Bile duct (tissue), 1 donor: ENCODE measurements around the genes SRCIN1, PCGF2 and FBXO47.

DNA sequence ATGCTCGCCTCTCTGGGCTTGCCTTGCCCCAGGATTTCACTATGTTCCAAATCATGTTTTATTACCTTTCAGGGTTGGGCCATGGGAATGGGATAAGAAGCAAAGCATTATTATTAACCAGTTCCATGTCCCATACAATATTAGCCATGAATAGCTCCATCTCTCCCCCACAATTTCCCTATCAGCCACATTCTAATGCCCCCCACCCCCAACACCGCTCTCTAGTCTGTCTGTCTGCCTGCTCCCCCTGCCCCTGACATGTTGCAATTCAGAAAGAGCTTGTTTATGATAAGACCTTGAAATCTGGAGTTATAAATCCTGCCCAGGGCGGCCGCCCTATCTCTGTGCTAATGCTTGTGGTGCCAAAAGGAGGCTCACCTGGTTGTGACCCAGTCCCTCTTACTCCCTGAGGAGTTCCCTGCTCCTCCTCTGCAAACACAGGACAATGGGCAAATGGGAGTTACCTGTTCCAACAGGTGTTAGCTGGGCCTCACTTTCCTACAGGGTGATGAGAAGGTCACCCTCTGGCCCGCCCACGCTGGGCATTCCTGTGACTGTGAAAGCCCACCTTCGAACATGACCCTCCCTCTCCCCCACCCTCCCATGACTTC, 28.0 kb upstream of the DDX52 start:
- PRO-cap, result no peak

- PRO-cap, result bidirectional peak, plus-strand start at chr17:37743080, minus-strand start at chr17:37742907
These were observed 2.0 kb downstream of the HNF1B start for GRCh38 chr17:37742698-37743393.

DNA sequence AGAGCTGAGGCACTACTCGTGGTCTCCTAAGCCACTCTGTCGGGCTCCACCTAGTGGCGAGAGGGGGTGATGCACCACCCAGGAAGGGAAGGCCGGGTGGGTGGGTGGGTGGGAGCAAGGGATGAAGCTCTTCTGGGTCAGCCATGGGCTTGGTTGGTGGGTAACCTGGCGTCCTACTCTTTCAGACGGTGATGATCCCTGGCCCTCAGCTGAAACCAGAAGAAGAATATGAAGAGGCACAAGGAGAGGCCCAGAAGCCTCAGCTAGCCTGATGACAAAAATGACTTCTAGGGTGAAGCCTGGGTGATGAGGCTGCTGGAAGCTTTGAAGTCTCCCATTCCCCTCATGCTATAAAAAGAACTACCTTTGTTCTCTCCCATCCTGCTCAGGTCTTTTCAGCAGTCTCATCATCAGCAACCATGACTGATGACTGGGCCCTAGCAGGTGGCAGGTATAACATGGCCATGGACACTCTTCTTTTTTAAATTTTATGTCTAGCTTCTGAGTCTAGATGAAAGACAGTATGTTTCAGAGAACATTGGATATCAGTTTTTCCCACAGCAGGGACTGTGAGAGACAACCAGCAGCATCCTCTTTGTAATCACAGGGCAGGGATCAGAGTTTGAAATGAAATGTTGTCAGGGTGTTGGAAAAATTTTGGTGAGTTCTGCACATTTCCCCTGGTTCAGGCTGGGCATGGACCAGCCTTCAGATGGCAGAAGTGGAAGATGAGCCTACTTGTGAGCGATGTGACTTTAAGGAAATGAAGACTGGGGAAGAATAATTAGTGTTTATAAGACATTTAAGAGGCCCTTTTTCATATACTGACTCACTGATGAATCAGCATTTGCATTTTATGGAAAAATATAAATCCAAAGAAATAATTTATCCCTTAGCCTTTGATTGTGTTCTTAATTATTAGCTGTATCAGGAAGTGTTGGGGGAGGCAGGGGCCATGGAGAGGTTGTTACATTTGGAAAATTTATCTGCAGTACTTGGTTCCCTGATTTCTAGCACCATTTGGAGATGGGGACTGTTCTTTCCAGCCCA, 21.1 kb downstream of the GPR179 start:
- PRO-cap, result no peak

DNA sequence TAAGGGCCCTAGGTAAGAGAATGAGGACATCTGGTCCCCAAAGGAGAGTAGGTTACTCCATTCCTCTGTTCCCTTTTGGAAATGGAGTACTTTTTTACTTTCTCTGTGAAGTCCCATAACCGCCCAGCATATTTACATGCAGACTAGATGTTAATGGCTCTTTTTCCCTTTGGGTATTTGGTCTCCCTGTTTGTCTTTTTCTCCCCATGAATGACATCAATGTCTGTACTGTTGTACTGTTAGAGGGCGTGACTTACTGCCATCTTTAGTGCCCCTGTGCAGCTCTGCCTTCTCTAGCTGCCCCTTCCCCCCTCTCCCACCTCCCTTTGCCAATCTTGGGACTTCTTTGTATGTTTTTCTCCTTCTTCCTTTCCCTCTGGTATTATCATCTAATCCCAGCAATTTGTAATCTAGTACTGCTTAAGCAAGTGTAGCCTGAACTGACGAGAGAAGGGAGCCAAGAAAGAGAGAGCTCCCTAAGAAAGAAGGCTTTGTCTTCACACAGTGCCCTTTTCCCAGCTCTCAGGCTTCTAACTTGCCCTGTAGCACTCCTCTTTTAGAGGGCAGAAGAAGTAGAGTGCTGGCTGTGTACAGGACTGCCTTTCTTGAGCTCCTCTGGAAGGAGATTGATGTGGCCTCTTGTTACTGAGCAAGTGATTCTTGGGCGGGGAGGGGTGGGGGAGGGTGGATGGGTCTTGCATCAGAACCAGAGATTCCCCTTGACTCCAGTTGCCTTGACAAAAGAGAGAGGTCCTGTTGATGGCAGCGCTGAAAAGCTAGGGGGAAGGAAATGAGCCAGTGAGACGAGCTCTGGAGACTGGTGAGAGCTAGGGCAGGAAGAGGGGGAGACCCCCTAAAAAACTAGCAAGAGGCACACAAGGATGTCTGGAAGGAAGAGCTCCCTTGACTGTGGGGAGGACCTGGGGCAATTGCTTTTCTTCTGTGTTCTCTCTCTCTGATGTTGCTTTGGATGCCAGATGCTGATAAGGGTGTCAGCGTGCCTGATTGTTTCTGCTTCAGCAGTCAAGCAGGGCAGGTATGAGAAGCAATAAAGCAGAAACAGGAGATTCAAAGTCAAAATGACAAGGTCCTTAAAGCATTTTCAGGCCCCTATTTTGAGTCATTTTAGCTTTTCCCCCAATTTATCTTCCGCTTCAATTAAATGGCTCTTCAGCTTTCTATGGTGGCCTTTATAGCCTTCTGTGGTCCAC, 18.6 kb downstream of the GPR179 start:
- PRO-cap, result no peak

DNA sequence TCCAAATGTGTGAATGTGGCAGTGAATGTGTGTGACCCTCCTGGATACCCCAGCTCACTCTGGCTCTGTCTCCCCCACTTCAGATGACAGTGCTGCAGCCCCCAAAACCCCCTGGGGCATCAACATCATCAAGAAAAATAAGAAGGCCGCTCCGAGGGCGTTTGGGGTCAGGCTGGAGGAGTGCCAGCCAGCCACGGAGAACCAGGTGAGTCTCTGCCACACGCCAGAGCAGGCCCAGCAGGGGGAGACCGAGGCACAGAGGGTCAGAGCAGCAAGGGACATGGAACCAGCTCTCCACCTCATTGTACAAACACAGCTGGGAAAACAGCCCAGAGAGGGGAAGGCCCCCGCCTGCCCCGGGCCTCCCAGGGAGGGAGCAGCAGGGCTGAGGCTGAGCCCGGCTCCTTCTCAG, 53.7 kb downstream of the ARHGAP23 start:
- PRO-cap, result no peak

- PRO-cap, result no peak
These were observed 81.0 kb downstream of the ARHGAP23 start for GRCh38 chr17:38509284-38509687.

- PRO-cap, result no peak
These were observed 14.4 kb downstream of the SRCIN1 start for GRCh38 chr17:38591344-38591811.

- PRO-cap, result bidirectional peak, plus-strand start at chr17:38606006, minus-strand start at chr17:38605960
These were observed at the start of gene SRCIN1 for GRCh38 chr17:38605349-38606366. SRCIN1 (minus strand) TSS chr17:38605952.

- PRO-cap, result no peak
These were observed 756 bp upstream of the MLLT6 start for GRCh38 chr17:38704270-38704764.

DNA sequence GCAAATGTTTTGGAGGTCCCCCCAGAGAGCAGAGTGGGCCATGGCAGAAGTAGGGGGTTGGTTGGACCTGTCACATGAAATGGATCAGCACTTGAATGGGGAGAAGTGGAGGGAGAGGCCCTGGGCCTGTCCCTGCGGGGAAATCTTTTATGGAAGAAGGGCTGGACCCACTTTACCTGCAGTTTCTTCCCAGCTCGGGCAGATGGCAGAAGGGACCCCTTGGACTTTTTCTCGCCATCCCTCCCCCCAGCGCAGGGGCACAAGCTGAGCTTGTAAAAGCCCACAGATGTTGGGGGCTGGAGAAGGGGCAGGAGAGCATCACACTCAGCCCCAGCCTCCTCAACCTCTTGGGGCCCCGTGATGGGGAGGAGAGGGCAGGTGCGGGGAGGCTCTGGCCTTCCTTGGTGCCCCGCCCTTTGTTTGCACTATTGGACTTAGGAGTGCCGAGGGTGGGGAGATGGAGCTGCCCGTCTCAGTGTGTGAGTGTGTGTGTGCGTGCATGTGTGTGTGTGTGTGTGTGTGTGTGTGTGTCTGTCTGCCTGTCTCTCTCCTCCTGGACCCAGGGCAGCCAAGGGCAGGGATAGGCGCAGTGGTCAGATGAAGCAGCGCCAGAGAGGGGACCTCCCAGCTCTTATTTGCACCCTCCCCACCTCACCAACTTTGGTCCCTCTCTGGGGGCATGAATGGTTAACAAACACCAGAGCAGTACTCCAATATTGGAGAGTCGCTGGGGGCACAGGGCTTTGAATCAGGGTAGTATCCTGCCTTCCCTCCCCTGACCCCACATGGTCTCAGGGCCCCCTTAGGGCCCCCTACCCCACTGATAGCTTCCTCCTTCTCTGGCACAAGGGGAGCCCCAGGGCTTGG, 4.0 kb upstream of the CISD3 start:
- PRO-cap, result no peak

DNA sequence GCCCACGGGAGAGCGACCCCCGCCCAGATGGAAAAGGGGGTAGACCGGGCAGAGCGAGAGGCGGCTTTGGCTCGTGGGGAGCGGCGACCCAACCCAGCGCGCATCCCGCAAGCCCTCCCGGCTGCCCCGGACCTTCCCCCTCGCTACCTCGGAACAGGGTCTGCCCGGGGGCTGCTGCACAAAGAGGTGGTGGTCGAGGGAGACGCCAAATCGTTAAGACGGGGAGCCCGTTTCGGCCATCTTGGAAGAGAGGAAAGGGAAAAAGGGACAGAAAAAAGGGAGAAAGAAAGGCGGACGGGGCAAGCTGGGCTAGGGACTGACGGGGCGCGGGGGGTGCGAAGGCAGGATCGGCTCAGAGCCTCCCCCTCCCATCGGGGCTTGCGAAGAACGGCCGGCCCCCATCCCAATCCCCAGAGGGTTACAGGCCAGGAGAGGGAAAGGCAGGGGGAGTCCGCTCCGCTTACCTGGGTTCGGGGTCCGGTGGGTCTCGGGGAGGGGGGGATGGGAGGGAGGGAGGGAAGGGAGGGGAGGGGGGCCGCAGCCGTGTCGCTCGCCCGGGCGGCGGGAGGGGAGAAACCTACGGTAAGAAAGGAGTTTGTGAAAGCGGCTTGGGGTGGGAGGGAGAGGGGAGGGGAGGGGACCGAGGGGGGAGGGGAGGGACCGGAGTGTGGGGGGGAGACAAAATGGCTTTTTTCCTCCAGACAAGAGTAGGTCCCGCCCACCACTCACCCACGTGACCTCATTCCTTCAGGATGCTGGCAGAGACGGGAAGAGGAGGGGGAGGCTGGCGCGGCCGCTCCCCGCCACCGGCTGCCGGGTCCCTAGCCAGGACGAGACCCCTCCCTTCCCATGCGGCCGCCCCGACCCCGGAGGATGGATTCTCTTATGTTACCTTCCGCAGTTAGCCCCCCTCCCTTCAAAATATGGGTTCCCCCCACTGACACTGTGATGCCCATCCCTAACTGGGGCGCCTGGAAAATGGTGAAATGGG, at the start of gene PCGF2:
Gene PCGF2 (minus strand): TSS at position 605 of the 991 bp plus-strand sequence.
- PRO-cap, result bidirectional peak, plus-strand start at position 761 of the sequence, minus-strand start at position 587 of the sequence

DNA sequence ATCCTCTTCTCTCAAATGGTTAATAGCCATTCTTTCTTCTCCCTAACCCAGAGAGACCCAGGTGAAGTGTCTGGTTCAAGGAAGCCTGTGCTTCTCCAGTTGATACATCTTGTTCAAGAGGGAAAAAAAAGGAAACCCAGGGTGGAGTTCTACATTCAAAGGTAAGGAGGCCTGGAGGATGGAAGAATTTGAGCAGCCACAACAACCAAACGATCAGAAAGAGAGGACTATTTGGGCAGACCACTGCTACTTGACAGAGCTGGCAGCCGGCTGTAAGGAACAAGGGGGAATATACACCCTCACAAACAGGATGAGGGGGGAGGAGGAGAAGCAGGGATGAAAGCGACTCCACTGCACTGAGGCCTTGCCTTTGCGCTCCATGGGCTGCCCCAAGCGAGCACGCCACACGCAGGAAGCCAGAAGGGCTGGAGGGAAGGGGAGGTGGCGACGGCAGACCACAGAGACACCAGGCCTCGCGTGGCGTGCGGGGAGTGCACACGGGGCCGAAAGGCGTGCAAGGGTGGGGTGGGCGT, 680 bp downstream of the PIP4K2B start:
- PRO-cap, result unidirectional peak, plus-strand start at position 419 of the sequence

DNA sequence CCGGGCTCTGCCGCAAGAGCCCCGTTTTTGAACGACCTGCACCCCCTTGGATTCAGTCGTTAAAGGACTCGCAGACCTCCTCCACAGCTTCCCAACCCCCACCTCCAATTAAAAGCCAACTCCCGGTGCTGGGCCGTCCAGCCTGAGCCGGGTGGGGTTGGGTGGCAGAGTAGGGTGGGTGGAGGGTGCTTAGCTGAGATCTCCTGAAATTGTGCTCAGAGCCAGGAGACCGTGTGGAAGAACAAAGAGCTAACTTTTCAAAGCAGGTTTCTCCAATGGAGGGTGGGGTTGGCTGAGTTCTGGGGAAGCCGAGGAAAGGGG, 920 bp downstream of the LASP1 start:
- PRO-cap, result no peak

GRCh38 chr17:38881467-38881833, 11.6 kb downstream of the LASP1 start:
- PRO-cap, result no peak

GRCh38 chr17:38920558-38921488, 46.4 kb downstream of the FBXO47 start:
- PRO-cap, result no peak

- PRO-cap, result bidirectional peak, plus-strand start at chr17:38967624, minus-strand start at chr17:38967425
These were observed at the start of gene FBXO47 for GRCh38 chr17:38967152-38967903. FBXO47 (minus strand) TSS chr17:38967403.

DNA sequence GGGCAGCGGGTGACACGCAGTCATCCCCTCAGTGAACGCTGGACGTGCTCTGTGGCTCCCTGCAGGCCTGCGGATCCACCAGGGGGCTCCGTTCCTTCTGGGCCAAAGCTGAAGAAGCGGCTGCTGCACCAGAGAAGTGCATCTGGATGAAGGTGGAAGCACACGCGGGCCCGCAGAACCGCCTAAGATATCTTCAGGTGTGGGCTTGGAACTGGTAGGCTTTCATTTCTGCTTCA, 78.7 kb upstream of the FBXO47 start:
- PRO-cap, result no peak

- PRO-cap, result no peak
These were observed 40.9 kb downstream of the PLXDC1 start for GRCh38 chr17:39110294-39111132.

GRCh38 chr17:39212162-39212650, 12.1 kb downstream of the RPL19 start:
- PRO-cap, result no peak

GRCh38 chr17:39263906-39264457, 38.2 kb upstream of the STAC2 start:
- PRO-cap, result no peak